ENCODE results near the gene EXOC1L.

DNA sequence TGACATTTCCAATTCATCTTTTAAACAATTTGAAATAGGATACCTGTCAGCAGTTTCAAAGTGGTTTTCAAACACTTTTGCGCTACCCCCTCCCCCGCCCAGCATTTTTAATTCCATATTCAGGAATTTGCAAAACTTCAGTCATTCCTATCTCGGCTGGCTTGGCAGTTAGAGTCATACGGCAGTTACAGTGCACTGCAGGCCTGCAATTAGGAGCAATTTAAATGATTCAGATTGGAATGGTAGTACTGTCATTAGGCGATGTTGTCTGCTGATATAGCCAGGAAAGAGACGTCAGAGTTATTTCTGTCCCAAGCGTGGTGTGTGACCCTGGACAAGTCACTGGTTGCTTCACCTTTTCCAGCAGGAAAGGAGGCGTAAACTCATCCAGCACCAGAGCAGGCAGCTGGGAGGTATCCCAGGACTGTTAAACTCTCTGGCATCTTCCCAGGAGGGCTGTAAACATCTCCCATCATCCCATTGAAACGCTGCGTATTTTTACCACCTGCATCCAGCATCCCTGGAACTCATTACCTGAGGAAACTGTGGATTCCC, 790 bp upstream of the LNX1 start:
- RRBS = no CpG with 5 or more reads among the region's 10 CpGs

DNA sequence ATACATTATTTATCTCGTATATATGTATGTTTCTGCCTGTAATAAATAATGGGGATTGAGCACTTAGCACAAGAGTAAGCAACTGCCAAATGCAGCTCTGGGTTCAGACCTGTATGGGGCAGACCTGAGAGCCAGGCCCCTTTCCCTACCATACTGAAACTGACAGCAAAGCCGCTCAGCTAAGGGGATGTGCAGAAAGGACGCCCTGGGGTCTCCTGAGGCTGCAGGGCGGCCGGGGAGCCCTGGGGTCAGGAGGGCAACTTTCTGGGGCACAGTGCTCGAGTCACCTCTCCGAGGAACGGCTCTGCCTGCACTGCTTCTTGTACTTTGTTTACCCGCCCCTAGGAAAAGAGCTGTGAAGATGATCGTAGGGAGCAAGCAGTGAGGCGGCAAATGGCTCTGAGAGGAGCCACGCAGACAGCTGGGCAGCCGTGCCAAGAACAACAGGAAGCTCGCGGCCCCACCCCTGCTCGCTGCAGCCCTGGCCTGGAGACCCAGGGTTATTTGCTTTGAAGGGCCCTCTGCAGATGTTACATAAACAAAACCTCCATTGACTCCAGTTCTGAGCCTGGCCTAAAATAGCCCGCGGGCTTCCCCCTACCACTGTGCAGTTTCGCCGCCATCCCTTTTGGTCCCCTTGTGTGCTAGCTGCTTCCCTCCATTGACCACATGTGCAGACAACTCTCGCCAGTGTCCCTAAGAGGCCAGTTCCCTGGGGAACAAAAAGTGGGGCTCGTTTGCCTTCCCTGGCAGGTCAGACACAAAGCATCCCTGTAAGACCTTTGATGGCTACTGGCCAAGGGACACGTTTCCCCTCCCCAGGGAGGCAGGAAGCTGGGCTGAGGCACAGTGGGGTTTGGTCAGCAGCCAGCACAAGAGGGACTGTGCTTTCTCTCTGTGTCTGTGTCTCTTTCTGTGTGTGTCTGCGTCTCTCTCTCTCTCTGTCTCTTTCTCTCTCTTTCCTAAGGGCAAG, 111.3 kb upstream of the LNX1 start:
- RRBS = no CpG with 5 or more reads among the region's 24 CpGs

DNA sequence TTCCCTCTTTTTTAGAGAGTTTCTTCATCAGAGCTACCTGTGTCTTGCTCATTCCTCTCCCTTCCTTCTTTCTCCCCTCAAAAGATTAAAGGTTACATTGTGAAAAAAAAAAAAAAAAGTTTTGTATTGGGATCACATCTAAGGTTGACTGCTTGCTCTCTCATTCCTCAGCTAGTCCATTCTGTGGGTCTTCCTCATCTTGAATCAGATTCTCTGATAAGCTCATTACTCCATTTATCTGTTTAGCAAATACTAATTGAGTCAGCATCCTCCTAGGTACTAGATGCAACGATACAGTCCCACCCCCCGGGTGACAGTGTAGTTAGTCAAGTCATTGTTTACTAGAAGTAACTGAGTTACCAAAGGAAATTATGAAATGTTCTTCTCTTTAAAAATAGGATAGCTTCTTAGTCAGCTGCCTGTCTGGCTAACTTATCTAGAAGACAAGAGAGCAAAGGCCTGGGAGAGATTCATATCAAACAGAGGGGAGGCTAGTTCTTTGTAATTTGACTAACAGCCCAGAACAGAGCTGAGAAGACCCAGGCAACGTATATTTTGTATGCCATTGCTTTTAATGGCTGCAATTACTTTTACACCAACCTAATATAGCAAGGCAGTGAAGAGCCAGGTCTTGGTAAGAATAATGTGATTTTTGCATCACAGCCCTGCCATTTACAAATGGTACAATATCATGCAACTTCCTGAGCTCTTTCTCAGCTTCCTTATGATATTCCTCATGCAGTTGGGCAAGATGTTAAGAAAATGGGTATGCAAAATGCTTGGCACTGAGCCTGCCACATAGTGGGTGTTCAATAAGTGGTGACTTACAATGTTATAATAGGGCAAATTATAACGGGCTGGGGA, 150.0 kb downstream of the CHIC2 start:
- RRBS = no CpG with 5 or more reads among the region's 4 CpGs

GRCh38 chr4:53984187-53984933, 80.0 kb downstream of the CHIC2 start:
- RRBS = no CpG with 5 or more reads among the region's 2 CpGs

- RRBS = no CpG with 5 or more reads among the region's 1 CpG
These were observed 76.5 kb downstream of the CHIC2 start for GRCh38 chr4:53987675-53988542.

DNA sequence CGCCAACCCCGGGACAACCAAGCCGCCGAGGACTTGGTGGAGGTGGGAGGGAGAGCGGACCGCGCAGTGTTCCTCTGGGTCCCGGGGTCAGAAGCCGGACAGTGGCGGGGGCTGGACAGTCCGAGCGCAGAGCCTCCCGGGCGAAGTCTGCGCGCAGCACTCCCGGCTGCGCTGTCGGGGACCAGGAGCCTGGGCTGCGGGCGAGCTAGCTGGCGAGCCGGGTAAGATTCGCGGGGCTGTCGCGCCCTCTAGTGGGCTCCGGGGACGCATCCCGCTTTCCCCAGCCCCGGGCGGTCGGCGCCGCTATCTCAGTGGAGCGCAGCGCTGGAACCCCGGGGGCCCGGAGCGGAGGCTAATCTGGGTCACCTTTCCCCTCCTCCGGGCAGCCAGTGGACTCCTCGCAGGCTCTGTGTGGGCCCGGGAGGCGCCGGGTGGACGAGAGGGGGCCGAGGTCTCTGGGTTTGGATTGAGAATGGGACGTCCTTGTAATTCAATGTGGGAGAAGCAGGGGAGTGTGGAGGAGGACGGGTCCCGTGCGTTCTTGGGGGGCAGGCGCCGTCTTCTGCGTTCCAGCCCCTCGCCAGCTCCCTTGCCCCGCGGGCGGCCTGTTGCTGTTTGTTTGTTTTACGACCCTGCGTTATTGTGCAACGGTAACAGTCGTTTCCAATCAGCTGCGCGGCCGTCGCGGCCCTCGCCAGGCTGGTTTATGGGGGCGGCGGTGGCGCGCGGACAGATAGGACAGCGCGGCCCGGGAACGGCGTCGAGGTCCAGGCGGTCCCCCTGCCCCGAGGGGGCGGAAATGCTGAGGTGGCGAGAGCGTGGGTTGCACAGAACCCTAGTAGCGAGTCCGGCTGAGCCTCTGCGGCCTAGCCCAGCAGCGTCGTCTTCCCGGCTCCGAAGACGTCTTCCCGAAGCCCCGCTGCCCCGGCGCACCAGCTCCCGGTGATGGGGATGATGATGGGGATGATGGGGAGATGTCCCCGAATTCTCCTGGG, 4.4 kb downstream of the PDGFRA start:
- RRBS = 3% methylated on average over 37 of the region's 98 CpGs

- RRBS = no CpG with 5 or more reads among the region's 3 CpGs
These were observed 160.1 kb upstream of the KIT start for GRCh38 chr4:54497634-54498077.

- RRBS = 4% methylated on average over 28 of the region's 92 CpGs
These were observed 804 bp downstream of the KIT start for GRCh38 chr4:54658236-54659285.

DNA sequence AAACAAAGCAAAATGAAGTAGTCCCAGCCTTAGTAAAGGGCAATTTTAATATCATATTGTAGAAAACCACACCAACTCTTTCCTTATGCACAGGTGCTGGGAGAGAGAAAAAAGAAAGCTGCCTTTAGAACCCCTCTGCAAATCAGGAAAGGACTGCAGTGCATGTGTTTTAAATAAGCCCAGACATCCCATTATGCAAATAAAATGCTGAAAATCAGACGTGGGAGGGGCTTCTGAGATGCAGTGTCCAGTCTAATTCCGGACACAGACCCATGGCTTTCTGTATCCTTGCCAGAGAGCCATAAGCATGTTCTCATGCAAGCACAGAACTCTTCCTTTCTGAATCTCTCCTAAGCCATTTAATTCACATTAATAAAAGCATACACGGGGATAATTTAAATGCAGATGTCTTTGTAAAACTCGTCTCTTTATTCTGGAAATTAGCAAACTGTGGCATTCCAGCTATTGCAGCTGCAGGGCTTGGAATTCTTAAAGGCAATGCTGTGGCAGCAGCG, 38.4 kb downstream of the KDR start:
- RRBS = no CpG with 5 or more reads among the region's 5 CpGs

GRCh38 chr4:55270031-55270344, 76.1 kb upstream of the SRD5A3 start:
- RRBS = no CpG with 5 or more reads among the region's 4 CpGs

DNA sequence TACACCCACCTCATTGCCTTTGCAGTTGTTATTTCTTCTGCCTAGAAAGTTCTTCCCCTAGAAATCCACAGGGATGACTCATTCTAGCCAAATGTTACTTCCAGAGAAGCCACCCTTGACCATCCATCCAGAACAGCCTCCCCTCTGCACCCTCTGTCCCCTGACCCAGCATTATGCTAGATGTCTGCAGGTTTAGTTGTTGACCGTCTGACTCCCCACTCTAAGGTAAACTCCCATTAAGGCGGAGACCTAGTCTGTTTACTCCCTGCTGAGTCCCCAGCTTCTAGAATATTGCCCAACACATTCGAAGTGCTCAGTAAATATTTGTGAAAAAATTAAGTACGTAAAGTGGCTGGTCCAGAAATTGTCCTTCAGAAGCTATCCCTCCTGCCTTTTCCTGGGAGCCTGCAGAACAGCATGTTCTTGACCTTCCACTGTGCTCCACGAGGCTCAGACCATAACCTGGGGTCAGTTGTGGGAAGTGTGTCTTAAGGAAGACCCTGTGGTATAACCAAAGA, 11.0 kb downstream of the SRD5A3 start:
- RRBS = no CpG with 5 or more reads among the region's 5 CpGs

GRCh38 chr4:55819497-55820288, at the start of gene EXOC1L:
EXOC1L (plus strand) TSS chr4:55819790.
- RRBS = no CpG with 5 or more reads among the region's 19 CpGs

- RRBS = no CpG with 5 or more reads among the region's 7 CpGs
These were observed 114.1 kb downstream of the AASDH start for GRCh38 chr4:56272911-56273817.

GRCh38 chr4:56388088-56388542, 824 bp upstream of the AASDH start:
- RRBS = no CpG with 5 or more reads among the region's 10 CpGs

- RRBS = 6% methylated on average over 4 of the region's 36 CpGs
These were observed 14.2 kb downstream of the THEGL start for GRCh38 chr4:56544430-56545238.

- RRBS = no CpG with 5 or more reads among the region's 7 CpGs
These were observed 65.5 kb downstream of the SPINK2 start for GRCh38 chr4:56755901-56756428.

GRCh38 chr4:56909681-56910046, 2.0 kb downstream of the REST start:
- RRBS = no CpG with 5 or more reads among the region's 7 CpGs

DNA sequence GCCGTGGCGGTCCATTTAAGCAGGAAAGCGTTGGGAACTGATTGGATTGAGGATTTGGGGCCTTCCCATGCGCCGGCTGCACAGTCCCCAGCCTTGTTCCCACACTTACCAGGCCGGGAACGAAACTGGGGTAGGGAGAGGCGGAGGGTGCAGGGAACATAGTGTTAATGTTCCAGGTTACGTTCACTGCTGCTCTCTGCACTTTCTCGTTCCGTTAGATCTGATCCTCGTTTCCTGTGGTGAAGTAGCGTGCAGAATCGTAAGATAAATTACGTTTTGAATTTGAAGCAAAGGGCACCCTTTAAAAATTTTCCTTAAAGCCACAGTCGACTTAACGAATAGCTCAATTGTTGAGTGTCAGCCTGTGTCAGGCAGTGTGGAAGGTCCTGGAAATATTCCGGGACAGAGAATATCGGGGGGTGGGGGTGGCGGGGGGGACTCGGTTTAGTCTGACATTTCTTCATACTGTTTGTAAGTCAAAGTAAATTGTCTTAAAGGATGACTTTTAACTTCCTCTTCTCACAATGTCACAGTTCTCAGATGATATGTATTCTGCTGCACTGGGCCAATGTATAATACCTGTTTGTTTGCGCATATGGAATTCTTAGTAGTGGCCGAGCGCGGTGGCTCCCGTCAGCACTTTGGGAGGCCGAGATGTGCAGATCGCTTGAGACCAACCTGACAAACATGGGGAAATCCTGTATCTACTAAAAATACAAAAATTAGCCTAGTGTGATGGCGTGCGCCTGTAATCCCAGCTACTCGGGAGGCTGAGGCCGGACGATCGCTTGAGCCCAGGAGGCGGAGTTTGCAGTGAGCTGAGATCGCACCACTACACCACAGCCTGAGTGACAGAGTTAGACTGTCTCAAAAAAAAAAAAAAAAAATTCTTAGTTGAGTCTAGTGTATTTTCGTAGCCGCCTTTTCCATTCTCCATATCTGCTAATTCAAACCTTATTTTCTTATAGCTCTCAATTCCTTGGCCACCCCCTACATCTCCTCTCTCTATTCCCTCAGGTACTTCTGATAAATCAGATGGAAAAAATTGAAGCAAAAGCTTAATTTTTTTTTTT, 668 bp downstream of the POLR2B start:
- RRBS = no CpG with 5 or more reads among the region's 38 CpGs

- RRBS = no CpG with 5 or more reads among the region's 4 CpGs
These were observed 43.3 kb downstream of the POLR2B start for GRCh38 chr4:57021834-57022549.

DNA sequence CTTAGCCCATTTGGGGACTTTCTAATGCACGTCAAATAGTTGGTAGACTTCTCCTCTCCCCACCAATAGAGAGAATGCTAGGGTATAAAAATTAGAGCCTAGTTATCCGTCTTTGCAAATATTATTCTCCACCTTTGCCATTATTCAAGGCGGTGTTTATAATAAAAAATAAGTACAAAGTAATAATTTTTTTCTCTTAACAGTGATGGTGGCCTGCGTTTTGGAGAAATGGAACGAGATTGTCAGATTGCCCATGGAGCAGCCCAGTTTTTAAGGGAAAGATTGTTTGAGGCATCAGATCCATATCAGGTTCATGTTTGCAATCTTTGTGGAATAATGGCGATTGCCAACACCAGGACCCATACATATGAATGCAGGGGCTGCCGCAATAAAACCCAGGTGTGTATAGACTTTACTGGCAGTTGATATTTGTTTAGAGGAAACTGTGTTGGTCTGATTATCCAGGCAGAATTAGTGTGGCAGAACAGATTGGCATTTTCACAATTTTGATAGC, 51.4 kb downstream of the POLR2B start:
- RRBS = no CpG with 5 or more reads among the region's 7 CpGs